Osteocyte (in vitro differentiated cells): ENCODE results near the genes ZNF26 and ZNF140.

GRCh38 chr12:132602327-132602808, 8.0 kb downstream of the LRCOL1 start:
- PRO-cap, result no peak

DNA sequence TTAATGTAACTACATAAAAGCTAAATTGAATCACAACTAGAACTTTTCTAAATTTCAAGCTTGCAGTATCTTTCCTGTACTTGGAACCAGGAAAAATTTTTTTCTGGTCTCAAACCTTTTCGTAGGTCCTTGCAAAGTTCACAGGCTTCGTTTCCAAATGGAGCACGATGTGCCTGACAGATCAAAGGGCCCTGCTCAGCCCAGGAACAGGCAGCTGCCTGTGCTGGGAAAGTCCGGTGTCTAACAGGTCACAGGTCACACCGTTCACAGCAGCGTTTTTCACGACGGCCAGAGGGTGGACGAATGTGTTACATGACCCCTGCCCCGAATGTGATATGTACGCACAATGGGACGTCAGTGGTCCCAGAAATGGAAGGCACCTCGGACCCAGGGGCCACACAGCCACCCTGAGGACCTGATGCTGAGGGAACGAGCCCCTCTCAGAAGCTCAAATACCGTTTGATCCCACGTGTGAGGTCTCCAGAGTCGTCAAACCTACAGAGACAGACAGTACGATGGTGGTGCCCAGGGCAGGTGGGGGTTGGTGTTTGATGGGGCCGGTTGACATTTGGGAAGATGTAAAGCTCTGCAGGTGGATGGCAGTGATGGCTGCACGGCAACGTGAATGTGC, 1.5 kb downstream of the LRCOL1 start:
- PRO-cap, result no peak

GRCh38 chr12:132619308-132619720, 738 bp downstream of the P2RX2 start:
- PRO-cap, result no peak

DNA sequence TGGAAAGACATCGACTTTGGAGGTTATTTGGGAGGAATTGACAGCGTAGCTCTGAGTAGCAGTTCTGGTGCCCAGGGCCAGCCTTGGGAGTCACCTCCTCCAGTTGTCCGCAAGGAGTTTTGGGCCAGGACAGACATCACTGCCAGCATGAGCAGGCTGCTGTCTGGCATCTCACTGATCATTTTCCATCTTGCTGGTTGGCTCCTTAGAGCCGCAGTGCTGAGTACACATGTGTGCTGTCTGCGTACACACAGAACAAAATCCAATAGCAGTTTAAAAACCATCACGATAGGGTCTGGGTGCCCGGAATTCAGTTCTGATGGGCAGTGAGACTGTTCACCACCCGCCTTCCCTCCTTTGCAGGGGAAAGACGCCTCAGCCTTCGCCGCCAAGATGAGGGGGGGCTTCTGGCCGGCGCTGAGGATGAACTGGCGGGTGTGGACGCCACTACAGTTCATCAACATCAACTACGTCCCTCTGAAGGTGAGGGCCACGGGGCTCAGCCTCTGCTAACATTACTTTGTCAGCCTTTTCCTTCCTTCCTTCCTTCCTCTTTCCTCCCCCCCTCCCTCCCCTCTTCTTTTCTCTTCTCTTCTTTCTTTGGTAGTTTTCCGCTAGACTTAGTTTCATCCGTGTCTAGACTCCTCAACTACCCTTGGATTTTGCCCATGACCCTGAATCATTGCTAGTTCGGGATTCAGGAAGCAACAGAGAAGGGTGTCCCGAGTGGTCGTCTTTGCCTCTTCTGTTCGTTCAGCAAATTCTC, 9.6 kb upstream of the PGAM5 start:
- PRO-cap, result no peak

- PRO-cap, result no peak
Measured at GRCh38 chr12:132742885-132743540, 18.6 kb downstream of the ANKLE2 start.

DNA sequence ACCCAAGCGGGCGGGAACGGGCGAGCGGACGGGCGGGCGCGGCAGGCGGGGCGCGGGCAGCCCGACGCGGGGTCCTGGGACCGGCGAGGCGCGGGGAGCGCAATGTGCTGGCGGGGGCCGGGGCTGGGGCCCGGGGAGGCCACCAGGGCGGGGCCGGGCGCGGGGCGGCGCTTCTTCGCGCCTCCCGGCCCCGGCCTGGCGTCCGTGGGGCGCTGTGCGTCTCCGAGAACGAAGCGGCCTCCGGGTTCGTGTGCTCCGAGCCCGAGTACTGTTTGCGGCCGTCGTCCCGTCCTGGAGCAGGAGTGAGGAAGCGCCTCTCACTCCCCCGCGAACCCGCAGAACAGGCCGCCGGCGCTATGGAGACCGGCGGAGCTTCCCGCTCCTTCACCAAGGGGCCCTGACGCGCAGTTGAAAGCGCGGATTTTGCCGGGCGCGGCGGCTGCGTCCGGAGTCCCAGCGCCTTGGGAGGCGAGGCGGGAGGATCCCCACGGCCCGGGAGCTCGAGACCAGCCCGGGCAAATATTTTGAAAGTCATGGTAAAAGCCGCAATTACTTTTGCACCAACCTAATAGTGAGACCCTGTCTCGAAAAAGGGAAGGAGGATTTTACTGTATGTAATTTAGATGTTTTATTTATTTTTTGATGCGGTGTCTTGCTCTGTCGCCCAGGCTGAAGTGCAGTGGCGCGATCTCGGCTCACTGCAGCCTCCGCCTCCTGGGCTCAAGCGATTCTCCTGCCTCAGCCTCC, 526 bp upstream of the ANKLE2 start:
- PRO-cap, result bidirectional peak, plus-strand start at position 201 of the sequence, minus-strand start outside the sequence

GRCh38 chr12:132796449-132796926, 32.2 kb downstream of the GOLGA3 start:
- PRO-cap, result no peak

GRCh38 chr12:132888796-132889540, 1.6 kb upstream of the CHFR start:
- PRO-cap, result no peak

DNA sequence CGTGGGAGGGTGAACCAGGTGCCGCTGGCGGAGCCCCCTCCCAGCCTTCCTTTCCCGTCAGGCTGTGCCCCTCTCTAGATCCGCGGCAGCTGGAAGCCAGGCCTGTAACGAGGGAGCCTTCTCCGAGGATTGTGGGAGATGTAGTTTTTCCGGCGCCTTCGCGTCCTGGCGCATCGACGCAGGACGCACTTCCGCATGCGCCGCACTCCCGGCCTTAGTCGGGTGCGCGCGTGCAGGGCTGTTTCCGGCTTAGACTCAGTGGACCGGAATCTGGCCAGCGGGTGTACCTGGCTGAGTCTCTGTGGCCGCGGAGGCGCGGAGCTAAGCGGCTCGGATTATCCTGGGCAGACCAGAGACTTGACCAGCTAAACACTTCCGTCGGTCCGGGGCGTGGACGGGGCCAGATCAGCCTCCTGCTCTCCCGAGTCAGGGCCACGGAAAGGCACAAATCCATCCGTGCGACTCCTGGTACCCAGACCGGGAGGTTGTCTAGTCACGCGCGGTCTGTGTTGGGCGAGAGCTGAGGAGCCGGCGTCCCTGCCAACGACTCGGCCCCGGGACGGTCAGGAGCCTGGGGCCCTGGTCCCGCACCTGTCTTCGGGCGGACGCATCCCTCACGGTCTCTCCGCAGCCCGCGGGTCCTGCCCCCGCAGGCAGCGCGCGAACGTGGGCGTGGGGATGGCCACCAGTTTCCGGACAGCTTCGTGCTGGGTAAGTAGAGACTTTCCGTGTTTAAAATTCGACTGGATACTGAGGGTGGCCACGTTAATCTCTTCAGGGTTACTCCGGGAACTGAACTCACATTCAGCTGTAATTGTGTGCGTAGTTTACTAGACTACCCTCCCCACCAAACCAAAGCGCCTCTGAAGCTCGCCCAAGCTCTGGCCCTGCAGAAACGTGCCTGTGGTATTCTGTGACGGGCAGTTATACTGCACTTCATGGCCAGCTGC, at the start of gene ZNF26:
TSS of gene ZNF26 (plus strand) at position 205 of the 950 bp plus-strand sequence.
- PRO-cap, result bidirectional peak, plus-strand start at position 205 of the sequence, minus-strand start at position 76 of the sequence

GRCh38 chr12:133080582-133081358, at the start of gene ZNF140:
Gene ZNF140 (plus strand): TSS chr12:133080923.
- PRO-cap, result bidirectional peak, plus-strand start at chr12:133080313, minus-strand start at chr12:133080735; bidirectional peak, plus-strand start at chr12:133081065, minus-strand start at chr12:133081164; unidirectional peak, minus-strand start at chr12:133081315